Aortic smooth muscle cell (primary cell): ENCODE measurements around the genes CACNB3 and RND1.

DNA sequence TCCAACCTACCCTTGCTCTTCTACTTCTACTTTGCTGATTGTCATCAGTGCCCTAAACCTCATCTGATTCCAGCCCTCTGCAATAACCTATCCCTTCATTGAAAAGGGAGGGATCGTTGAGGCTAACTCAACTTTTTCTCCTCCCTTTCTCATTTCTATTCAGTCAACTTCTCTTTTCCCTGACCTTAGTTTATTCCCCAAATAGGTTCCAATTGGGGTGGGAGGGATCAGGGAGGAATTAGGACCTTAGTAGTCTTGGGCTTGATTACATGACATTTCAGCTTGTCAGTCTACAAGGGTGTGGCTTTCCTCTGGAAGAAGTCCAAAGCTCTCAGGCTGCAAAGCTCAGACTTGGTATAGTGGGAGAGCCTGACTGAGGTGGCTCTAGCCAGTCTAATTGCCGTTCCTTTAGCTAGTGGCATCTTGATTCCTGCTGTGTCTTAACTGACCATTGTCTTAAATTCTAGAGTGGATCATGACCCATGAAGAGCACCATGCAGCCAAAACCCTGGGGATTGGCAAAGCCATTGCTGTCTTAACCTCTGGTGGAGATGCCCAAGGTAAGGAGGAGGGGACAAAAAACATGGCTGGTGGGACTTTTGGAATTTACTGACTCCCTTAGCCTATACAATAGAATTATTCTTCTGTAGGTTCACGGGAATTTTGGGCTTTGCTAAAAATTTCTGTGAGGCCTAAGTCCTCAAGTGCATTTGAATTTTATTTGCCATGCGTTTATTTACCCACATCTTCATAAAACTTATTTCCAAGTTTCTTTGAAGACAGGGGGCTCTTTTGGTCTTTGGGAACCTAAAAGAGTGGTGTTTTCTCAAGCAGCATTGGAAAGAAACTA is 3.4 kb downstream of the PFKM start:
- RRBS: no CpG with 5 or more reads among the region's 4 CpGs

- RRBS: no CpG with 5 or more reads among the region's 5 CpGs
Observed at GRCh38 chr12:48188383-48188797, 4.9 kb downstream of the CCDC184 start.

- RRBS: no CpG with 5 or more reads among the region's 3 CpGs
Observed at GRCh38 chr12:48286251-48286840, 42.4 kb upstream of the H1-7 start.

- RRBS: 3% methylated on average over 8 of the region's 30 CpGs
Observed at GRCh38 chr12:48350008-48350752, 539 bp downstream of the ZNF641 start.

DNA sequence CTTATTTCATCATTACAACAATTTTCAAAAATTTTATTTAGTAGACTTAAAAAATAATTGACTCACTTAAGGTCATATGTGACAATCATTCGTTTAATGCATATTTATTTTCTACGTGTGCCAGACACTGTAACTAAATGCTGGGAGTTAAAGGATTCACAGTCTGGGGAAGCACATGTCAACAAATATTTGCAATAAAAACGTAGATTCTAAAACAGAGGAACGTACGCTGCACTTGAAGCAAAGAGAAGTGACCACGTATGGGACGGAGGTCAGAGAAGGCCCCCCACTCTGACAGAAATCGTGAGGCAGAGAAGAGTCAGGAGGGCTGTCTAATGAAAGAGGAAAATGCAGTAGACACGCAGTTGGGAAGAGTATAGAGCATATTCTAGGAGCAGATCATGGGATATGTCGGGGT is 1.1 kb upstream of the ZNF641 start:
- RRBS: no CpG with 5 or more reads among the region's 10 CpGs

DNA sequence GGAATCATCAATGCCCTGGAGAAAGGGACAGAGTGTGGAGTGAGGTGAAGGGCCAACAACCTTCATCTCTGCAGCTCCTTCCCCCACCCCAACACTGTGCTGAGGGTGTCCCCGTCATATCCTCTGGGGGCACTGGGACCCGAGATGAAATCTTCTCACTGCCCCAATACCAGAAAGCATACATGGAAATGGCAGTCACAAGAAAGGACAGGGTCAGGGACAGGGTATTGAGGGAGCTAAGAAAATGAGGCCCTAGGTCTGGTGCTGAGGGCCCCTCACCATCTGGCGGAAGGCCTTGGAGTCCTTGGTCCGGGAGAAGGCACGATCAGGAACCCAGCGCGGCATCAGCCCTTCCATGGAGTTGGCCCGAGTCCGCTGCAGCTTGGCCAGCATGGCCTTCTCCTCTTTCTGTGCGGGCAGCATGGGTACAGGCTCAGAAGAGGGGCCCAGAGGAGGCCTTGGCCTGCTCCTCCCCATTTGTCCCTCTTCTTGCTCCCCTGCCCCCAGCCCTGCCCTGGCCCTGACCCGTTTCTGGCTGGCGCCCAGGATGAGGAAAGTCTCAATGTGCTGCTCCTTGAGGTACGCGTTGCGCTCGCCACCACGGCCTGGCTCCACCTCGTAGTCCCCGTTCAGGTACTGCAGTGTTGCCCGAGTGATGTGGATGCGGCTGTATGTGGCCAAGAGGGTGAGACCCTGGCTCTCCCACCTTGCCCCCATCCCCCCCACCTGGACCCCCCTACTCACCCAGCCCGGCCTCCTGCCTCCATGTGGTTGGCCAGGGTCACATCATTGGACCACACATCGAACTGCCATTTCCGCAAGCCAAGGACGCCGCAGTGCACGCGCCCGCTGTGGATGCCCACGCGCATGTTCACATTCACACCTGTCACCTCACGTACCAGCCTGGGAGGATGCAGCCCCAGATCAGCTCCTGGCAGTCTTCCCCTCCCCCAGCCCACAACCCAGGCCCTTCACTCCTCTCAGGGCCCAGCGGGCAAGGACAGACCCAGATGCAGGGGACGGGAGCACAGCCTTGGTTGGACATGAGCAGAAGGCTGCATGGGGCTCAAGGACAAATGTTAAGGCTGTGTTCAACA is 12.9 kb downstream of the ADCY6 start:
- RRBS: no CpG with 5 or more reads among the region's 34 CpGs

GRCh38 chr12:48779315-48780425 is 9.2 kb downstream of the ADCY6 start:
- RRBS: no CpG with 5 or more reads among the region's 7 CpGs

- RRBS: no CpG with 5 or more reads among the region's 11 CpGs
Observed at GRCh38 chr12:48795443-48796185, 6.7 kb upstream of the ADCY6 start.

DNA sequence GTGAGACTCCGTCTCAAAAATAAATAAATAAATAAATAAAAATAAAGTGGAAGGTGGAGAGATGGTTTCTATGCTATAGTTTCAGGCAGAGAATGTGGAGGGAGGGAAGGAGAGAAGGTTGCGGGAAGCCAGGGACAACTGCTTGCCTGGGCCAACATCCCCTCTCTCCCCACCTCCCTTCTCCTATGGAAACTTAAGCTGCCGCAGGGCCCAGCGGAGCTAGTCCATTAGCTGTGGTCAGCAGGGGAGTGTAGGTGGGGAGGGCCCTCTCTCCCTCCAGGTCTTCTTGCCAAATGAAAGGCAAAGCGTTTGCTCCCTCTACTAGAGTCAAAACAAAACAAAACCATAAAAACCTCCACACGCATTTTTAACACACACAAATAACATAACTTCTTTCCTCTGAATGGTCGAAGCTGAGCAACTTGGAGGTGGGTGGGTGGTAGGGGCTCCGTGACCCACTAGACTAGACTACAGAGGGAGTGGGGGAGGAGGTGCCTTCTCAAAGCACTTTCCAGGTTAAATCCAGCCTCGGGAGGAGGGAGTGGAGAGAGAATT is 4.8 kb upstream of the CACNB3 start:
- RRBS: no CpG with 5 or more reads among the region's 9 CpGs

- RRBS: 1% methylated on average over 16 of the region's 42 CpGs
Observed at GRCh38 chr12:48814613-48815077, 3.7 kb upstream of the CACNB3 start.

GRCh38 chr12:48817894-48819144 is at the start of gene CACNB3:
CACNB3 (plus strand) TSS chr12:48818496.
- RRBS: 2% methylated on average over 25 of the region's 105 CpGs

- RRBS: no CpG with 5 or more reads among the region's 10 CpGs
Observed at GRCh38 chr12:48857002-48857803, 5.2 kb upstream of the DDX23 start.

DNA sequence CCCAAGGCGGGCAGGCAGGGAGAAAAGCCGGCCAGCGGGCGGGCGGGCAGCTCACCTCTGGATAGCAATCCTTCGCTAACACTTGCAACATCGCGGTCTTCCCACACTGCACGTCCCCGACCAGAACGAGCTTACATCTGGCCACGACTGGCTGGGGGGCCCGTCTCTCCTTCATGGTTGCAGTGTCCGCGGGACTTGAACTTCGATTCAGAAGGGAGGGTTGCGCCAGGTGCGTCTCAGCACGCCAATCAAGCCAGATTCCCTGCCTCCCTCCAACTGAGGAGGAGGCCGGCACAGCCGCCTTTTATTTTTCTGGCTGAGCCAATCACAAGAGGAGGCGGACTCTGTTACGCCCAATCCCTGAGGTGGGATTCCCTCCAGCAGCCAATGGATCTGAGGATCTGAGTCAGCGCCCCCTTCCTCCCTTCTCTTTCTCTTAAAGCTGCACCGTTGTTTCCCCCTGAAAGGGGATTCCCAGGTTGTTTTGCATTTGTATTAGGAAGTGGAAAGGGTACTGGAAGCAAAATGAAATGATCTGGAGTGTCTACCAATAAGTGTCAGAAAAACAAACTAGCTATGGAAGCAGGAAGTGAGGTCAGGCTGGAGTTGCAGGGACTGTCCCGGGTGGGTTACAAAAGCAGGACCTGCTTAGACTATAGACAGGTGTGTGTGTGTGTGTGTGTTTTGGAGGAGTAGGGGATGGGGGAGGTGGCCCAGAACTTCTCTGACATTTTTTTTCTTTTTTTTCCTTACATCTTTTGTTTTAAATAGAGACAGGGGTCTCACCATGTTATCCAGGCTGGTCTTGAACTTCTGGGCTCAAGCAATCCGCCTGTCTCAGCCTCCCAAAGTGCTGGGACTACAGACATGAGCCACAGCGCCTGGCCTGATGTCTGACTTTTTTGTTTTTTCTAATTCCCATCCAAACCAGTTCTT is at the start of gene RND1:
TSS of gene RND1 (minus strand) at position 278 of the 936 bp plus-strand sequence.
- RRBS: no CpG with 5 or more reads among the region's 28 CpGs

DNA sequence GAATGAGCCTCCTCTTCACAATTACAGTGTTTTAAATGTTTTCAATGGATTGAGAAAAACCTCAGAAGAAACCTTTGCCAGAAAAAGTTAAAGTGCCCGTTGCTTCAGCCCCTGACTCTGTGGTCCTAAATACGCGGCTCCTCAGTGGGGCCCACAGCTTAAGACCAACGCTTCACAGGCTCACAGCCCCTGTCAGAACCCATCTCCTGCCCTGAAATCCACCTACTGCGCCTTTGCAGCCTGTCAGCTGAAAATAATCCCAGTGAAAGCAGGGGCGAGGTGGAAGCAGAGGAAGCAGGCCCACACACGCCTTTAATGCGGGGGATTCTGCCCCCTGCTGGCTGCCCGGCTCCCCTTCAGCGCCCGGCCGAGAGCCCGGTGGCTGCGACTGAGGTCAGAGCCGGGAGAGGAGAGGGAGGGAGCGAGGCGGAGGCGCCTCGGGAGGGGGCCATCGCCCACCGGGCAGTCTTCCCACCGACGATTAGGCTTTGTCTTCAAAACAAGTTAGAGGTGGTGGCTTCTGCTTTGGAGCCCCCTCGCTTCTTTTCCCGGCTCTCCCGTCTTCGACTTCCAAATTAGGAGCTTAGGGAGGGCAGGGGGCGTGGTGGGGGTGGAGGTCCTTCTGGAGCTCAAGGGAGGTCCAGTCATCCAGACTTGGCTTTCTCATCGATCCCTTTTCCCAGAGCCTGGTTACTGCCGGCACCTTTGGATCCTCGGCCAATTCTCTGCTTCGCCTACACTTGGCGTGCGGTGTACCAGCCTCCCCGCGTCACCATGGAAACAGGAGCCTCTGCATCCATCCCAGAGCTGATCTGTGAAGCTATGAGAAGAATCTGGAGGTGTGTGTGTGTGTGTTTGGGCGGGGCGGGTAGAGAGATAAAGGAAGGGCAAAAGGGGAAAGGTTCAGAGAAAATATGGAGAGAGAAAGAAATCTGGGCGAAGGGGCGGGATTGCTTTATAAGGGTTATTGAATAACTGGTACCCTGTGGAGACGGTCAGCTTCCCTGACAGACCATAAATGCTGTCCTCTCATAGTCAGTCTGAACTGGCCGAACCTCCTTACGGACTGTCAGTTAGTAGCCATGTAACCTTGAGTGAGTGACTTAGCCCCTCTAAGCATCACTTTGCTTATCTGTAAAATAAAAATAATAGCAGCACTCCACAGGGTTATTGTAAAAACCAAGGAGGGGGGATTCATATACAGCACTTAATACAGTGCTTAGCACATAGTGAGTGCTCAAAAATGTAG is 13.0 kb upstream of the CCDC65 start:
- RRBS: 2% methylated on average over 11 of the region's 43 CpGs

- RRBS: no CpG with 5 or more reads among the region's 9 CpGs
Observed at GRCh38 chr12:49020298-49021027, 1.9 kb upstream of the PRKAG1 start.

DNA sequence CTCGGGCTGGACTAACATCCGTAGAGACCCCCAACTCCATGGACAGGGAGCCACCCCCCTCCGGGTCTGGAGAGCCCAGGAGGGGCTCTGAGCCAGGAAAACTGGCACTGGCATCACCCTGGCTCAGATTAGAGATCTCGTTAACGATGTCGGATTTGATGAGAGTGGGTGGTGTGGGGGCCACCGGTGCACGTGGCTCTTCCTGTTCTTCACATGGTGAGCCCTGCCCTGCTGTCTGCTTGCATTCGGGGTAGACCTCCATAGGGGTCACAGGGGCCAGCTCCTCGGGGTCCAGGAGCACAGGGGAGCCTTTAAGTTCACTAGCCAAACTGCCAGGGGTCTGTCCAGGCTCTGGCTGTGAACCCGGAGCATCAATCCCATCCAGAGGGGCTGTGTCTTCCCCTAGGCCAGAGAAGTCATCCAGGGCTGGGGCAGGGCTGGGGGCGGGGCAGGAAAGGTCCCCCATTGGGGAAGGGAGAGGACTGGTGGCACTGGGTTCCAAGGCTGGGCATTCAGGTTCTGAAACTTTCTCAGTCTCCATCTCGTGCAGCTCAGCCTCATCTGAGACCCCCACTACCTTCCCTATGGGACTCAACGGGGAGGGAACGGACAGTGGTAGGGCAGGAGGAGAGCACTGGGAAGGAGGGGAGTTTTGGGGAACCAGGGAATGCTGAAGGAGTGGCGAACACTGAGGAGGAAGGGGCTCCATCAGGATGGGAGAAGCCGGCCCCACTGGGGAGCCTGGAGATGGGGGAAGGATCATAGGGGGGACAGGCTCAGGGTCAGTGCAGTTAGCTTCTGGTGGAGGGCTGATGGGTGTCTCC is 10.6 kb downstream of the KMT2D start:
- RRBS: 80% methylated on average over 2 of the region's 17 CpGs

GRCh38 chr12:49131903-49132574 is 844 bp upstream of the TUBA1B start:
- RRBS: no CpG with 5 or more reads among the region's 8 CpGs

- RRBS: no CpG with 5 or more reads among the region's 3 CpGs
Observed at GRCh38 chr12:49151181-49151772, 20.1 kb upstream of the TUBA1B start.

- RRBS: no CpG with 5 or more reads among the region's 6 CpGs
Observed at GRCh38 chr12:49187158-49187761, 1.6 kb downstream of the TUBA1A start.